Duodenum (tissue), 1 donor: ENCODE results near the gene HDLBP.

DNA sequence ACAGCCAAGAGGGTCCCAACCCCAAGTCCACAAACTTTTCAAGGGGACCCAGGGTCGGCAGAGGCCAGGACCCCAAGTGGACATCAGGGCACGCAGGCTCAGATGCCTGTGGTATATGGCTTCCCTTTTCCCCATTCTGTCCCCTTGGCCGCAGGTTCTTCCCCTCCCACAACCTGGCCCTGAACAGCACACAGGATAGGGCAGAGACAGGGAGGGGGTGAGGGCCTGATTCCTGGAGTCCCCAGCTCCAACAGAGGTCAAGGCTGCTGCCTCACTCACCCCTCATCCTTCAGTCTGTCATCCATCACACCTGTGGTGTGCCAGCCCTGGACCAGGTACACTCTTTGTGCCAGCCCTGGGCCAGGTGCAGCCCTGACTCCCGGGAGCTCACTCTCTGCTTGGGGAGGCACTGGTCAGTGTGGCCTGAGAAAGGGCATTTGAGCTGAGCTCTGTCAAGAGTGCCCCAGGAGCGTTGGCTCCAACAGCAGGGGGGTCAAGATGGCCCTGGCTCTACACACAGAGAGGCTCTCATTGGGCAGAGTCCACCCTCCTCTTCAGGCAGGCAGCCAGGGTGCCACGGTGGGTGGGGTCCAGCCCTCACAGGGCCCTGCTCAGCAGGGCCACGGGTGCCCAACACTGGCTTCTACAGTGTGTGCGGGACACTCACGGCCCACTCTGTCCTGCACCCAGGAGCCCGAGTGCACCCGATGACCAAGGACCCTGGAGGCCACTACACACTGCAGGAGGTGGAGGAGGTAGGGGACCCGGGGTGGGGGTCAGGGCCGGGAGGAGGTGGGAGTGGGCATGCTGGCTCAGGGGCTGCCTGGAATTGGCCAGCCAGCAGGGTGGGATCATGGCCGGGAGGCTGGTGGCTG is 1.6 kb downstream of the AGXT start:
- PRO-cap: no peak

DNA sequence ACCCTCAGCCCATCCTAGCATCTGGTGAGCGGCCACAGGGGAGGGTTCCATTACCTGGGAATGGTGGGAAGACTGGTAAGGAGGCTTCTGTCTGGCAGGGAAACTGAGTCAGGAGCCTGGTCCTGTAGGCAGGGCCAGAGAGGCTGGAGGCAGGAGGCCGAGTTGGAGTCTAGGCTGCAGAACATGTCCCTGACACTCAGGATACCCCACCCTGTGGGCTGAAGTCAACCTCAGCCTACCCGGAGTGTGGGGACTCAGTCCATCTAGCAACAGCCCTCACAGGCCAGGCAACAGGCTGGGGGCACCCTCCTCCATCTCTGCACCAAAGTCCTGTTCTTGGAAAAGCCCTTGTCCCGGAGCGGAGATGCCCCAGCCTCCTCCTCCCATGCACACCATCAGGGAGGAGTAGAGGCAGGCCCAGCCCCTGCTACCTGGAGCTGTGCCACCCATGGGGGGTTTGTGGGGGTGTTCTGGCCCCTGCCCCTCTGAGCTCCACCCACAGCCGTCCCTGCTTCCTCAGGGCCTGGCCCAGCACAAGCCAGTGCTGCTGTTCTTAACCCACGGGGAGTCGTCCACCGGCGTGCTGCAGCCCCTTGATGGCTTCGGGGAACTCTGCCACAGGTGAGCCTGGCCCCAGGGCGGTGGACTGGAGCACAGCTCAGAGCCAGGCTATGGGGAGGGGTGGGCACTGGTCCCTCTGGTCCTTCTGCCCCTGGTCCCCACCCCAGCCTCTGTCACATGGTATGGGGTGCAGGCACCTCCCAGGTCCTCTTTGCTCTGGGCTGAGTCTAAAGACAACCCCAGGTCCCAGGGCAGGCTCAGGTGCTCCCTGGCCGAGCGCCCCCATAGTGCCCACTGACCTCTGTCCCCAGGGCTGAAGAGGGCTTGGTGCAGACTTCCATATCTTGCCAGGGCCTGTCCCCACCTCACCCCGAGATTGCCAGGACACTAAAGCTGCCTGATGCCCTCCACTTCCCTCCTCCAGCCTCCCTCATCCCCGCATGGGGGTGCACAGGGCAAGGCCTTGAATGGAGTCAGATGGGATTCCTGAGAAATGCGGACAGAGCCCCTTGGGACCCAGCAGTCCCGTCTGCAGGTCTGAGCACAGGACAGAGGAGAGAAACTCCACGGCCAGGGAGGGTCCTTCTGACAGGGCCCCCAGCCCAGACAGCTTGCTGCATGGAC is 2.6 kb downstream of the AGXT start:
- PRO-cap: no peak

DNA sequence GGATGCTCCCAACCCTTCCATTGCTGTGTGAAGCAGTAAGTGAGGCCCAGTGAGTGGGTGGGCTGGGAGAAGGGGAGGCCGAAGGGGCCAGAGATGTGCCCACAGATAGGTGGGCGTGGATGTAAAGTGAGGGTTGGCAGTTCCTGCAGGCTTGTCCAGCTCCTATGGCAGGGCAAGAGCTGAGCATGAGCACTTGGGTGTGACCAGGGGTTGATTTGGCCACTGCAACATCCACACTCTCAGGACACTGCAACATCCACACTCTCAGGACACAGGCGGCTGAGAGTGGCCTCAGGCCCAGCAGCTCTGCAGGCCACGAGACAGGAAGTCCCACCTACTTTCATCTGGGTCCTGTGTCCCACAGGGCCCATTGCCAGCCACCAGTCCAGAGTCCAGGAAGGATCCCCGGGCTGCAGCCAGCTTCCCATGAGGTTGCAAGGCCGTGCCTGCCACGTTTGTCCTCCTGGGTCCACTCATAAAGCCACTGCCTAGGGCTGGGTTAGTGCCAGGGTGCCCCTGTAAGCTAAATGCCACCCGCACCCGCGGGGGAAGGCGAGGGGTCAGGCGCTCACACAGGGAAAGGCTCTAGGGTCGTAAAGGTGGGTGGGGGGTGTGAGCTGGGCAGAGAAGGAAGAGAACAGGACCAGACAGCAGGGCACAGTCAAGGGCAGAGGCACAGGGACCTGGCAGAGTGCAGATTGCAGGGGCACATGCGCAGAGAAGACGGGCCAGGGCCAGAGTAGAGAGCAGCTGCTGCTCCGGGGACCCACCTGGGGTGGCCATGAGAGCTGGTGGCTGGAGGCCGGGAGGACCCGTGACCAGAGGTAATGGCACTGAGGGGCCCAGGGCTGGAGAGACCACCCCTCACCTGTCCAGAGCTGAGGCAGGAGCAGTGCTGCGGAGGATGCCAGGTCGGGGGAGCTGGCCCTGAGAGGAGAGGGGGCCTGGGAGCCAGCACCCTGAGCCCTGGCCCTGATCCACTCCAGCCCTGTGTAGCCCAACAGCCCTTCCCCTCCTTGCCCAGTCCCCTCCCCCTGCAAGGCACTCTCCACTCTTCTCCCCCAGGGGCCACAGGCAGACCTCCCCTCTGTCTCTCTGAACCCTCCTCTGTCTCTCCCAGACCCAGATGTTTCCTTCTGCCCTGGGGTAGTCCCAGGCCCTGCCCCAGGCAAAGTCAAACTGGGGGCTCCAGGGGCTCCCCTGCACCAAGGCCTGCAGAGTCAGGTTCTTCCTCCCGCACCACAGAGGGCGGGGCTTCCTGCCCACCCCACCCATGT is 8.0 kb downstream of the AGXT start:
- PRO-cap: bidirectional peak, plus-strand start at position 388 of the sequence, minus-strand start at position 308 of the sequence

DNA sequence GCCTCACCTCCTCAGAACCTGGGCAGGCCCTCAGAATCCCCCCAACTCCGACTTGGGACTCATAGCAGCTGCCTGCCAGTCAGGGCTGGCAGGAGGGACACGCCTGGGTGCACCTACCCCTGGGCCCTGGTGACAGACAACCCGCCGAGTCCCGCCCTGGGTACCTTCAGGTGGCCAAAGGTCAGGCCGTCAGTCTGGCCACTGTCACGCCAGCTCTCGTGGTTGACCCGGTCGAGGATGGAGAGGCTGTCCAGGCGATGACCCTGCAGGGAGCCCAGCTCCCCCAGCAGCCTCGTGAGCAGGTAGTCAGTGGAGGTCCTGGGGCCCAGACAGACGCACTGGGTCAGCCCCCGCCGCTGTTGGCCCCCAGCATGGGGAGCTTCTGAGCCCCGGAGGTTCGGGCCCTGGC is 6.1 kb downstream of the MAB21L4 start:
- PRO-cap: no peak

DNA sequence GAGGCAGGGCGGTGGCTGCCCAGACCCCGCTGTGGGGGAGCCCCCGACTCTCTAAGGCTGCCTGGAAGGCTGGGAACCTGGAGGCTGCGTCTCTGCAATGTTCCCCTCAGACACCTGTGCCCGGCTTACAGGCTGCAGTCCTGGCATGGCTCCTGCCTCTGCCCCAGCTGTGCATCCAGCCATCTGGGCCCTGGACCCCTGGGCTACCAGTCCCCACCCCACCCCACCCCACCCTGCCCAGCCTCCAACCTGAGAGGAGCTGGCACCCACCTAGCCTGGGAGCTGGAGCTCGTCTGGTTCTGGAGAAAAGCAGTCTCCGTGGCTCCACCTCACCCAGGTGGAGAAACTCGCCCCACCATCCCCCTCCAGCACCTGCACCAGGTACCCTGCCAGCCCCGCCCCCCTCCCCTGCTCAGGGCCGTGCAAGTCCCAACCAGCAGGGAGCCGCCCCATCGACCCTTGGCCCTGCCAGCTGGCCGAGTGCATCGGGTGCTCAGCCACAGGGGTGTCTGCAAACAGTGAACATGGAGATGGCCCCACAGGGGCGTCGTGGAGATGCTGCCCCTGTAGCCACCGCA is 672 bp upstream of the MAB21L4 start:
- PRO-cap: bidirectional peak, plus-strand start at position 514 of the sequence, minus-strand start at position 339 of the sequence

DNA sequence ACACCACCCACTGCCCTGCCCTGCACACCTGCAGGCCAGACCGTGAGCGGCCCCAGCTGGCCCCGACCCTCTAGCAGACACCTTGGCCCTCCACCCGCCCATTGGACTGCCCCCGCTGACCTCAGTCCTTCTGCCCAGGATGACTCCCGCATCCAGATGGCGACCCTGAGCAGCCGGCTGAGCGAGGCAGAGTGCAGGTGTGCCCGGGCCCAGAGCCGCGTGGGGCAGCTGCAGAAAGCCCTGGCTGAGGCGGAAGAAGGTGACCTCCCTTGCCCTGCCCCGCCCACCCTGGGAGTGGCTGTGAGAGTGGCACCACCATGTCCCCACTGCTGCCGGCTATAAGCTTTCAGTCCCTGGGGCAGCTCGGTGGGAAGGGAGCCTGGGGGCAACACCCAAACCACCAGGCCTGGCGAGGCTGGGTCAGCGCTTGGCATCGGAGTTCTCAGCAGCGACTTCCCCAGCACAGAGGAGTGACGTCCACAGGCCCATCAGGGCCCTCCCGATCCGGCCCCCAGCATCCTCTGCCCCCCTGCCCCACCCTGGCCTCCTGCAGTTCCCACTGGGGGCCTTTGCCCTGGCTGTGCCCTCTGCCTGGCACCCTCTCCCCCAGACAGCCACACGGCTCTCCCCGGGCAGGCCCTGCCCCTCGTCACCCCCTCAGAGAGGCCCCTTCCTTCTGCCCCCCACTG is 31.1 kb upstream of the SNED1 start:
- PRO-cap: no peak

- PRO-cap: no peak
Measured at GRCh38 chr2:240991329-240992285, 6.8 kb upstream of the SNED1 start.

GRCh38 chr2:240999944-241000527 is 1.6 kb downstream of the SNED1 start:
- PRO-cap: no peak

DNA sequence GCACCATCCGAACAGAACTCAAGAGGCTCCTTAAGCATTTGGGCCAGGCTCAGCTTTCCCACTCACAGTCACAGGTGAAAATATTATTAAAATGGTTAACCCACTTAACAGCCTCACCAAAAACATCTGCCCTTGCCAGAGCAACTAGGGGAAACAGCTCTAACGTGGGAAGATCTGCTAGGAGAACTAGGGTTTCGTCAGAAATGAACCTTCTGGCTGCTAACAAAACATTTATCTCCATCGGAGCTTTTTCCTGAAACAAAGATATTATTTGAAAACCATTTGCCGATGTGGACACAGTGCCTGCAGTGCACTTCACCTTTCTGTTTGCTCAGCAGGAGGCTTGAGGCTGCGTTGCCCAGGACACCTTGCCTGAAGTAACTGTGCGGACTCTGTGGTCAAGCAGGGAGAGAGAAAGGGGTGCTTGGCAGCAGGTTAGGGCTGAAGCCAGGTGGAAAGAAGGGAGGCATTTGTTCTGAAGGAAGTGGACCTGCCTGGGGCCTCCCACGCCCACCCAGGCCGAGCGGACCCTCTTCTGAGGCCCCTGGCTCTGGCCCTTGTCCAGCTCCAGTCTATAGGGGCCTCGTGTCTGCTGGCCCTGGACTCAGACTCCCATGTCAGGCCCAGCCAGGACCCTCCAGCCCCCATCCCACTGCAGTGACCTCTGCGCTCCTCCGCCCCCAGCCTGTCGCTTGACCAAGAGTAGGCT is 2.3 kb downstream of the SNED1 start:
- PRO-cap: no peak

- PRO-cap: no peak
Measured at GRCh38 chr2:241009647-241010645, 11.5 kb downstream of the SNED1 start.

DNA sequence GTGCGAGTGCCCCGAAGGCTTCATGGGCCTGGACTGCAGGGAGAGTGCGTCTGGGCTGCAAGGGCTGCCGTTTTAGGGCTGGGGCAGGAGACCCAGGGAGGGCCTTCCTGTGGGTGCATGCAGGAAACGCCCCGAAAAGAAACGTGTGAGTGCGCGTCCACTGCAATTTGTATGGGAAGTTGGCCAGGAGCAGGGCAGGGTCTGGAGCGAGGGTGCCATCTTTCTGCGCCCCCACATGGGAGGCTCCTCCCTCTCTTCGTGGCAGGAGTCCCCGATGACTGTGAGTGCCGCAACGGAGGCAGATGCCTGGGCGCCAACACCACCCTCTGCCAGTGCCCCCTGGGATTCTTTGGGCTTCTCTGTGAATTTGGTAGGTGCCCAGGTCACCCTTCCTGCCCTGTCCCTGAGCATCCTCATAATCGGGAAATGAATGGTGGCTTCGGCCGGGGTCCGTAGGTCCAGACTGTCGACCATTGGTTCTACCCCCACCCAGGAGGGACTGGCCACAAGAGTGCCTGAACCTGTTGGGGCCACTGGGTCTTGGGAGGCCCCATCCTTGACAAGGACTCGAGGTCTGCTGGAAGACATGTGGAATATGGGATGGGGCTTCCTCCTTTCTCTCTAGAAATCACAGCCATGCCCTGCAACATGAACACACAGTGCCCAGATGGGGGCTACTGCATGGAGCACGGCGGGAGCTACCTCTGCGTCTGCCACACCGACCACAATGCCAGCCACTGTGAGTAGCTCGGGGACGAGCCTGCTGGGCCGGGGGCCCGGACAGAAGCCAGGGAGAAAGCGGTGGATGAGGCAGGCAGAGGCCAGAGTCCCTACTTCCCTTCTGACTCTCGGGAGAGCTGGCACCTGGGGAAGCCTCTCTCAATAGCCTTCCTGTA is 50.2 kb downstream of the SNED1 start:
- PRO-cap: no peak

GRCh38 chr2:241092777-241093704 is 9.0 kb downstream of the MTERF4 start:
- PRO-cap: no peak

DNA sequence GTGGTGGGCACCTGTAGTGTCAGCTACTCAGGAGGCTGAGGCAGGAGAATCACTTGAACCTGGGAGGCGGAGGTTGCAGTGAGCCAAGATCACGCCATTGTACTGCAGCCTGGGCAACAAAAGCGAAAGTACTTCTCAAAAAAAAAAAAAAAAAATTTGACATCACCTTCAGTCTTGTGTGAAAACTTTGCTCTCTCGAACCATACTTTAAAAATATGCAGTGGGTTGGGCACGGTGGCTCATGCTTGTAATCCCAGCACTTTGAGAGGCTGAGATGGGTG is 1.9 kb upstream of the MTERF4 start:
- PRO-cap: no peak

DNA sequence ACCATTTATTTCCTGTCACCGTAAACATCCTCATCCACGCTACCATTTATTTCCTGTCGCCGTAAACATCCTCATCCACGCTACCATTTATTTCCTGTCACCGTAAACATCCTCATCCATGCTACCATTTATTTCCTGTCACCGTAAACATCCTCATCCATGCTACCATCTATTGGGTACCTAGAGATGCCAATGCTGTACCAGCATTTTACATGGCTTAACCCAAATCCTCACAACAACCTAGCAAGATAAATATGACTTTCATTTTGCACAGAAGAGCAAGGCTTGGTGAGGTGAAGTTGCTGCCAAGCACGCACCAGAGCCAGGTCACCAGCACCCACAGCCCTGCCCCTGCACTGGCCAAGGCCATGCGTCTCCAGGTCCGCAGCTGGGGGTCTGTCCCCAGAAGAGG is 6.9 kb upstream of the MTERF4 start:
- PRO-cap: no peak

DNA sequence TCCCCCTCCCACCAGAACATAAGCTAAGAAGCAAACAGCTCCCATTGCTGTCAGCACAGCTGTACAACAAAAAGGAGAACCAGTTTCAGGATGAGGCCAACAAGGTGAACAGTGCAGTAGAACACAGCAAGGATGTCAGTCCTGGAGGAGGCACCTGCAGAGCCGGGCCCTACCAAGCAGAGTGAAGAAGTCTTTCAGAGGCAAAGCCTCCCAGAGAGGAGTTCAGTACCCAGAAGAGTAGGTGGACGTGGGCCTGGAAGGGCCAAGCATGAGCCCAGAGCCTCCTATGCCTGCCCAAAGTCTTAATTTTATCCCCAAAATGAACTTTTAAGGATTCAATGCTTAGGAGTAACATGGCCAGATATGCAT is 983 bp downstream of the PASK start:
- PRO-cap: no peak

DNA sequence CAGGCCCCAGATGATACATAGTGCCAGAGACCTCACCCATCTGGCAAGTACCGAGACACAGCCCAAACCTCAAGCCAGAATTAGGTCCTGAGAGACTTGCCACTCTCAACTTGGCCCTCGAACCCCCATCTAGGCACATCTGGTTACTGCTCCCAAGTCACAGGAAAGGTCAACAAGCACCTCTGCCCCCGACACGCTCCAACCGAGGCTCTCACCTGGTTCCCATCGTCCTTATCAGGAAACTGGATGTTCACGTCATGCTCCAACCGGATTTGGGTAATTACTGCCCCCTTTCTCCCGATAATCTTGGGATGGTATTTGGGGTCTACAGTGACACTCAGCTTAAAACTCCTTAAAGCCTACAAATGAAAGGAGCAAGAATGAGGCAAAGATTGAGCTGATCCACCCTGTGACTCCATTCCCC is 45.1 kb downstream of the ANO7 start:
- PRO-cap: no peak

DNA sequence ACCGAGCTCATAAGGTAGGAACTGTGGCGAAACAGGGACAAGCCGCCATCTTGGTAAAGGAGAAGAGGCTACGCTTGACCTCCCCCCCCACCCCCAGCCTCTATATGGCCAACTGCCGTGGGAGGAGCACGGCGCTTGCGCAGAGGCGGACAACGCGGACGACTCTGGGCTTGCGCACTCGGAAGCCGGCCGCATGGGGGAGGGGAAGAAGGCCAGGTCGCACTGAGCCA is at the start of gene HDLBP:
HDLBP (minus strand) TSS at position 76 of the 230 bp plus-strand sequence.
- PRO-cap: bidirectional peak, plus-strand start outside the sequence, minus-strand start at position 102 of the sequence

- PRO-cap: no peak
Measured at GRCh38 chr2:241337173-241337968, 18.7 kb upstream of the FARP2 start.

GRCh38 chr2:241351350-241352529 is 4.3 kb upstream of the FARP2 start:
- PRO-cap: no peak

- PRO-cap: no peak
Measured at GRCh38 chr2:241453950-241454597, 54.3 kb downstream of the STK25 start.